Hepatocyte (in vitro differentiated cells and primary cell): ENCODE measurements around a stretch of chr6.

DNA sequence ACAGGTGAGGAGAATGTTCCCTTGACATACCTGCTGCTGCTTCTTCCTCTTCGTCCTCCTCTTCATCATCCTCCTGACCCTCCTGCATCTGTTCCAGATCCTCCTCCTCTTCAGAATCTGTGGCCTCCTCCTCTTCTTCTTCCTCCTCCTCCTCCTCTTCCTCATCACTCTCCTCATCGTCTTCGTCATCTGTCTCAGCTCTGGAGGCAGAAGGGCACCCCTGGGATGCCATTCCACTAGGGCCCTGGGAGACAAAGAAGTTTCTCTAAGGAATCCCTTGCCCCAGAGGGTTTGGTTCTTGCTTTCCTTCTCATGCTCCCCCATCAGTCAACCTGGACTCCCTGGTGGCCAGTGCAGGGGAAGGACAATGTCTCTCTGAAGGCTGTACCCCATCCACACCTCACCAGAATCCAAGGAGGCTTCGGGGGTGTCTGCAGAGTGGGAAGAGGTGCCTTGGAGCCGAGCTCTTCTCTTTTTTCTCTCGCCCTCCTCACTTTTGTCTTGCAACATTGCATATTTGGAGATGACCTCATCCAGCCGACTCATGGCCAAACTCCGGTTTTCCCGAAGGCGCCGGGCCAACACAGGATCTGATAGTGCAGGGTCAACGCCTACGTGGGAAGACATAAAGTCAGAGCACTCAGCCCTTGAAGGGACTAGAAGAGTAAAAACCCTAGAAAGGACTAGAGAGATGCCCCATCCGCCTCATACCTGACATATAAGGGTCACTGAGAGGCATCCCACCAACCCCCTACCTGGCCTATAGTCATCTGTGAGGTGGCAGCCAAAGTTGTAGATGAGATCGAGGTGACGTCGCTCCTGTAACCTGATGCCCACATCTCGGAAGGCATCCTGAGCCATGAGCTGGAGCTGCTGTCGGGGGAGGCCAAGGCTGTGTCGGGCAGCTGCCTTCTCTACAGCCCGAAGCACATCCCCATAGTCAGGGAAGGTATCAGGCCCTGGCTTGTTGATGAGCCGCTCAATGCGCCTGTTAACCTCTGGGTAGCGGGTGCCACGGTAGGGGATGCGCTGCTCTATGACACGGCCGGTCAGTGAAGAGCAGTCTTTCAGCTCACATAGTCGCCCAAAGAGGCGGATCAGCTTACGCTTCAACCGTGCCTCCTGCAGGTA, 2.4 kb downstream of the DAXX start:
- RAMPAGE, long total RNA = no peak
- RRBS = no CpG with 5 or more reads among the region's 32 CpGs

DNA sequence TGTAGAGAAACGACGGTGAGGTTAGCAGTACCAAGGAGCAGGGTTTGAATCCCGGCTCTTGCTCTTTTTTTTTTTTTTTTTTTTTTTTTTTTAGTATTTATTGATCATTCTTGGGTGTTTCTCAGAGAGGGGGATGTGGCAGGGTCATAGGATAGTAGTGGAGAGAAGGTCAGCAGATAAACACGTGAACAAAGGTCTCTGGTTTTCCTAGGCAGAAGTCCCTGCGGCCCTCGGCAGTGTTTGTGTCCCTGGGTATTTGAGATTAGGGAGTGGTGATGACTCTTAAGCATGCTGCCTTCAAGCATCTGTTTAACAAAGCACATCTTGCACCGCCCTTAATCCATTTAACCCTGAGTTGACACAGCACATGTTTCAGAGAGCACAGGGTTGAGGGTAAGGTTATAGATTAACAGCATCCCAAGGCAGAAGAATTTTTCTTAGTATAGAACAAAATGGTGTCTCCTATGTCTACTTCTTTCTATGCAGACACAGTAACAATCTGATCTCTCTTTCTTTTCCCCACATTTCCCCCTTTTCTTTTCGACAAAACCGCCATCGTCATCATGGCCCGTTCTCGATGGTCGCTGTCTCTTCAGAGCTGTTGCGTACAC, 28.3 kb upstream of the SMIM40 start:
- RAMPAGE, long total RNA = no peak
- RRBS = no CpG with 5 or more reads among the region's 14 CpGs

DNA sequence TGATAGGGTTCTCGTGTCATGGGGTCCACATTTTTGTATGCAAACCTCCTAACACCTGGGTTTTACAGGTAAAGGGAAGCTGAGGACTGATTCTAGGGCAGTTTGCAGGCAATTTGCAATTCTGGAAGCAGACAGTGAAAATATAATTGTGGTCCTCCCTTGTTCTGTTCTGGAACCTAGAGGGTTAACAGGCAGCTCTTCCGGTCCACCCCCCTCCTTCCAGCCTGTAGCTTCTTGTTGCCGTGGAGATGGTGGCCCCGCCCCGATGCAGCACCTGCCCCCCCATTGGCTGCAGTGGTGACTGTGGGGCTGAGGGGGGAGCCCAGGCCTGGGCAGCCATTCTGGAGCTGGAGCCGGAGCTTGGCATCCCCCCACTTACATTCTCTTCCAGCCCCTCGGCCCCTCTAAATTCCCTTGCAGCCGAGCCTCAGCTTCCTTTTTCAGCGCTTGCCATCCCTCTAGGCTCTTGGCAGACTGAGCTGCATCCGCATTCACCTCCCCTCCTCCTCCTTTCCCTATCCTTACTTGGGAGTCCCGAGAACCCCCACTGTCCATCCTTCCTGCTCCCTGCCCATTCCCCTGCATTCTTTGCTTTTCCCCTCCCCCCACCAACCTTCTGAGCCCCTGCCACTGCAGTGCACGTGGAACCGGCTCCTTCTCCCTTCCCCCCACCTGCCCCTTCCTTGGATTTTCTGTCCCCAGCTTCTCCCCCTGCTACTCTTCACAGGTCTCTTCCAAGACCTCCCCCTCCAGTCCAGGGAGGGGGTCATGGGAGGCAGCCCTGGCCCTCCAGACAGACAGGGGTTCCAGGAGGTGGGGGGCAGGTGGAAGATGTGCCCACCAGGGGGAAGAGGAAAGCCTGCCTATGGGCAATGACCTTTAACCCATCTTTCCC, 11.3 kb downstream of the SYNGAP1 start:
- RAMPAGE, long total RNA = no peak
- RRBS = no CpG with 5 or more reads among the region's 13 CpGs

DNA sequence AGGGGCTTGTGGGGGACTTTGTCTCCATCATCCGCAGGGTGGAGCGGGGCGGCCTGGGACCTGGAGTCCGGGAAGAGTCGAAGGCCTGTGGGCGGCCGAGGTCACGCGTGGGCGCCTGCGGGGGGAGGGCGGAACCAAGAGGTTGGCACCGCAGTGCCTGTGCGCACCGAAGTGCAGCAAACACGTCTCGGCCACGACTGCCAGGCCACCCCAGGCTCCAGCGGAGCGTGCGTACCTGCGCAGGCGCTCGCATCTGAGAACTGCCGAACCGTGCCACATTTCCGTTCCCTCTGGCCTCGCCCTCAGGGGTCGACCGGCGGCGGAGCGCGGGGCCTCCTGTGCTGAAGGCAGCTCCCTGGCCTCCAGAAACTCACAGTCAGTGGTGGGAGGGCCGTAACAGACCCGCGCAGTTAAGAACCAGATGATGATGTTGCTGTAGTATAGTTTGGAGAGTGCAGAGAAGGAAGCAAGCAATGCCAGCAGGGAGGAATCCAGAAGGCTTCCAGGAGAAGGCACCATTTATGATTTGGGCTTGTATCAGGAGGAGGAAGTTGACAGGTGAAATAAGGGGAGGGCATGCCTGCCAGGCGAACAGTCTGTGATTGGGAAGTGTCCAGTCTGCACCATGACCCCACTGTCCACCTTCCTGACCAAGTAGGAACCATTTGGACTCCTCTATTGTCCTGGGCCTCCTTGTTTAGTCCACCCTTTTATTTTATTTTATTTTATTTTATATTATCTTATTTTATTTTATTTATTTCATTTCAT, 13.2 kb upstream of the BAK1 start:
- RAMPAGE, long total RNA = no peak
- RRBS = no CpG with 5 or more reads among the region's 38 CpGs

- RAMPAGE, long total RNA = no peak
- RRBS = no CpG with 5 or more reads among the region's 26 CpGs
Measured at GRCh38 chr6:33668746-33669585, 42.5 kb downstream of the UQCC2 start.

- RAMPAGE, long total RNA = no peak
- RRBS = no CpG with 5 or more reads among the region's 23 CpGs
Measured at GRCh38 chr6:33696366-33697662, 14.7 kb downstream of the UQCC2 start.

GRCh38 chr6:33704613-33705007, 6.9 kb downstream of the UQCC2 start:
- RAMPAGE, long total RNA = no peak
- RRBS = no CpG with 5 or more reads among the region's 2 CpGs

DNA sequence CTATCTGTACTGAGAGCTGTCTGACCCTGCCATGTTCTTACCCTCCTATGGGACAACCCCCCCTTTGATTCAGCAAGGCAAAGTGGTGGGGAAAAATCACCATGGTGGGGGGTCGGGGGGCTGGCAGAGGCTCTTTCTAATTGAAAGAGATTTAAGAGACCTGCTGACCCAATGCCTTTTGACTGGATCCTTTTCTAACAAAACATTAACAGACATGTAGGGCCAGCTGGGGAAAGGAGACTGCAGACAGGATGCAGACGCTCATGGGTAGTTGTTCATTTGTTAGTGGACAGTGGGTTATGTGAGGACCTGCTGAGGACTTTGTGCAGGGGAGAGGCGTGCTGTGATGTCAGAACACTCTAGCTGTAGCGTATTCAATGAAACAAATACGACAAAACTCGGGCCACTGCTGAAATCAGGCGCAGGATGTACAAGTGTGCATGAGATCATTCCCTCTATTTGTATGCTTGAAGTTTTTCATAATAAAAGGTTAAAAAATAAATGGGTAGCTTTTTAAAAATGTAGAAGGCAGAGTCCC, 1.2 kb downstream of the IP6K3 start:
- RAMPAGE, long total RNA = no peak
- RRBS = no CpG with 5 or more reads among the region's 7 CpGs

DNA sequence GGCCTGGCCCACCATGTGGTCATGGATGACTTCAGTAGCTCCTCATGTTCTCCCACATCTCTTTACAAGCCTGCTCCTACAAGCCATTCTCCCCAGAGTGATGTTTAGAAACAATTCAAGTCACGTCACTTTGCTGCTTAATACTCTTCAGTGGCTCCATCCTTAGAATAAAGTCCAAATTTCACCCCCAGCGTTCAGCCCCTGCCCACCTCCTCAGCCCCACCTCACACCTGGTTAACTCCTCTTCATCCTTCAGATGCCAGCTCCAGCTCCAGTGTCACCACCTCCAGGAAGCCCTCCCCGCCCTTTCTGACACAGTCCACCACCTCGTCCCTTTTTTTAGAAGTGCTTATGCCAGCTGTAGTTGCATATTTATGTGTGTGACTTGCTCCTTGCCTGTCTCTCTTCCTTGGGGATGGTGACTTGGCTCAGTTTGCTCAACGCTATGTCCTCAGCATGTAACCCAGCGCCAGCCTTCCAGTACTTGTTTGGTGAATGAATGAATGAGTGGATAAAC, 3.5 kb upstream of the IP6K3 start:
- RAMPAGE, long total RNA = no peak
- RRBS = no CpG with 5 or more reads among the region's 6 CpGs

DNA sequence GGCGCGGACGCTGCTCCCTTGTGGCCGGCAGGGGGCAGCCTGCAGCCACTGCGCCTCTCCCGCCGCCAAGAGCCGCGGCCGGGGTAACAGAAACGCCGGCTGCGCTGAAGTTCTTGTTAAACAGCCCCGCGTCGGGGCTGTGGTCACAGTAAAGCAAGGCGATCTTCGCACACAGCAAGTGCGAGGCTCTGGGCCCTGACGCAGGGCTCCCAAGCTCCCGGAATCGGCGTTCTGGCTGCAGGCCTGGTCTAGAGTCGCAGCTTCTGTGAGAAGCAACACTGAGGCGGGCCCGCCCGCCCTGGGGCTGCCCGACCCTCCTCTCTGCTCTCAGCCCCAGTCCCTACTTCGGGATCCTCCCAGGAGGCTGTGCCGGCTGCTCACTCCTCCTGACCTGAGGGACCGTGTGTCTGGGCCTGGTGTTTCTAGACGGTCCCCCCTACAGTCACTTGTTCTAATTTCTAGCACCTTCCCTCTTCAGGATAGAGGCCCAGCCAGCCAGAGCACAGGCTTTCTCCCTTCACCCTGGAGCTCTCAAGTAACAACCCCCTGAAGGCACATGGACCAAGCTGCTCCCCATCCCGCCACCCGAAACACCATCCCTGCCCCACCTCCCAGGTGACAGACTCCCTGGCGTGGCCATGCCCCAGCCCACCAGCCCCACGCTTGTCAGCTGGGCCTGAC, 17.1 kb downstream of the LEMD2 start:
- RAMPAGE, long total RNA = no peak
- RRBS = 2% methylated on average over 10 of the region's 36 CpGs

- RAMPAGE, long total RNA = no peak
- RRBS = no CpG with 5 or more reads among the region's 23 CpGs
Measured at GRCh38 chr6:33779650-33780529, 9.0 kb downstream of the LEMD2 start.

- RAMPAGE, long total RNA = no peak
- RRBS = no CpG with 5 or more reads among the region's 5 CpGs
Measured at GRCh38 chr6:33782359-33782834, 6.5 kb downstream of the LEMD2 start.

DNA sequence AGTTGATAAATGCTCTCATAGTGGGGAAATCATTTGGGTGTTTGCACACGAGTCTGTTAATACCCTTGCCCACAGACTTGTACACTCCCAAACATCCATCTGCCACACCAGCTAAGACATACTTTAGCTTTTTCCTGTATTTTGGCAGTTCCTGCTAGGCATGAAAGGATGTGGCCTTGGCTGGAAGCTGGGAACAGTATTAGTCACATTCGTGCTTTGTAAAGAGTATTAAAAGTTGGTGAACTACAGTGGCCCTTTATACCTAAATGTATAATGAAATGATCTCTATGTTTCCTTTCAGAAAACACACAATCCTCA, 1.6 kb downstream of the LEMD2 start:
- RAMPAGE, long total RNA = no peak
- RRBS = no CpG with 5 or more reads among the region's 2 CpGs

DNA sequence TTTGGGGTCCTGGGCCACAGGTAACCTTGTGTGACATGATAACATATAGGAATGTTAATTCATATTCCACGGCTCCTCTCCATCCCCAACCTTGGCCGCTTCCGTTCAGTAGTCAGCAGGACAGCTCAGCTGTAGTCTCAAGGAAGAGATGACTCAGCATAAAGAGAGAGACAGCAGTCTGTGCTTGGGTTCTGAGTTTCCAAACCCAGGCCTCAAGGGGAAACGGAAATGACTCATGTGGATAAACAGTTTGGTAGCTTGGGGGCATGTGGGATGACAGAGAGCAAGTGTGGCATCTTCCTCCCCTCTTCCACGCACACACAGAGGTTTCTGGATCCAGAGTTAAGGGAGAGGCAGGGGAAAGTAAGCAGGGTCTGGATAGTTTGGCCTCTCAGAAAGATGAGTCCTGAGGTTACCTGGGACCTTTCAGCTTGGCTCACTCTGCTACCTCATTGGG, 36.3 kb upstream of the MLN start:
- RAMPAGE, long total RNA = no peak
- RRBS = no CpG with 5 or more reads among the region's 5 CpGs

DNA sequence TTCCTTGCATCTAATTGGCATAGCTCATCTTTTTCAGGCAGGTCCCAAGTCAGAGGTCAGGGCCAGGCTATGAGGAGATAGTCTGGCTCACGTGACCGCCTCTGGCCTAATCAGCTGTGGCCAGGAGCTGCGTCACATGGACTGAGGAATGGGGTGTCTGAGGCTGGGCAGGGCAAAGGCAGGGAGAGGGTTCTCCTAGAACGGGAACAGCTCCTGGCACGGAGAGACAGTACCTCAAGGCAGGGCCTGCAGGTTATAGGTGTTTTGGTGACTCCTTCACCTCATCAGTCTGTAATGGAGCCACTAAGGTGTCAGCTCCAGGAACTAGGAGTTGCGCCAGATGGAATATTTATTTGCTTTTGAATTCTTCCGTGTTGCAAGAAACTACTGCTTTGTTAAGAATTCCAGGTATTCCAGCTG, 36.7 kb upstream of the MLN start:
- RAMPAGE, long total RNA = no peak
- RRBS = no CpG with 5 or more reads among the region's 7 CpGs

- RAMPAGE, long total RNA = no peak
- RRBS = no CpG with 5 or more reads among the region's 15 CpGs
Measured at GRCh38 chr6:33988104-33988944, 157.6 kb downstream of the GRM4 start.

DNA sequence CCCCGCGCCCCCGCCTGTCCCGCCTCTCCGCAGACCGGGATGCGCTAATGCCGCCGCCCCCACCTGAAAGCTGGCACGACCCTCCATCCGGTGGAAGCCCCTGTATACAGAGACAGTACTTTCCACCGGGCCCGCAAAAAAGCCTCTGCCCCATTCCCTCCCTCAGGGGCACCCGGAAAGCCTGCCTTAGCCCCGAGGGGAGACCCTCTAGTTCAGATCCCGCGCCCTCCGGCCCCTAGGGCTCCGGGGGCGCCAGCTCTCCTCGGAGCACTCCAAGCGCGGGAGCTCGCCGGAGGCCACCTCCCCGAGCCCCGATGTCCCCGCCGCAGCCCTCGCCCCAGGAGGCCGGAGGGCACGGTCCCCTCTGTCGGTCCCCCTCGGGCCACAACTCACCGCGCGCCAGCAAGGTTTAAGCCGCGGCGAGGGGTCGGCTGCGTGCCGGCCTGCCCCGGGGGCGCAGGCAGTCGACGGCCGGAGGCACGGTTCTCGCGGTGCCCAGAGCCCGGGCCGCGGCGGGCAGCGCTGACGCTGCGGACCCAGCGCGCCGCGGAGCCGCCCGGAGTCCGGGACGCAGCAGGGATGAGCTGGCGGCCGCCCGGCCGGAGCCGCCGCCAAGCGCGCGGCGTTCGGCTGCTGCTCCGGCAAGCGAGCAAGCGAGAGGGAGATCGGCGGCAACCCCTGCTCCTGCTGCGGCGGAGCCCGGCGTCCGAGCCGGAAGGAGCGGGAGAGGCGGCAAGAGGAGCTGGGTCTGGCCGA, 1.0 kb downstream of the GRM4 start:
- RAMPAGE, long total RNA = no peak
- RRBS = 2% methylated on average over 73 of the region's 91 CpGs

DNA sequence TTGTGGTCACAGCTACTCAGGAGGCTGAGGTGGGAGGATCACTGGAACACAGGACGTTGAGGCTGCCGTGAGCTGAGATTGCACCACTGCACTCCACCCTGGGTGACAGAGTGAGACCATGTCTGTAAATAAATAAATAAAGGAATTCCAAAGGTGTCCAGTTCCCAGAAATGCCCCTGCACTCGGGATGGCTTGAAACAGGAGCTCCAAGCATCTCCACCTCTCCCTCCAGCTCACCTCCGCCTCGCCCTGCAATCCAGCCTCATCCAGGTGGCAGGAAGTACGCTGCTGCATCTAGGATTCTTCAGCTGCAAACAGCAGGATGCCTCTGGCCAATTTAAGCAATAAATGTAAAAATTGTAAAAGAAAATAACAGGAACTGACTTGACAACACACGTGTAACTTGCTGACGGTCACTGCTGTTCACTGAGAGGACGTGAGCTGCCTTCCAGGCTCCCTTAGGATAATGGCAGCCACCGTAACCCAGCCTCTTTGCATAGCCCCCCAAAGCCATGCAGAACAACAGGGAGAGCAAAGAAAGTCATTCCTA, 11.4 kb upstream of the GRM4 start:
- RAMPAGE, long total RNA = no peak
- RRBS = no CpG with 5 or more reads among the region's 10 CpGs

DNA sequence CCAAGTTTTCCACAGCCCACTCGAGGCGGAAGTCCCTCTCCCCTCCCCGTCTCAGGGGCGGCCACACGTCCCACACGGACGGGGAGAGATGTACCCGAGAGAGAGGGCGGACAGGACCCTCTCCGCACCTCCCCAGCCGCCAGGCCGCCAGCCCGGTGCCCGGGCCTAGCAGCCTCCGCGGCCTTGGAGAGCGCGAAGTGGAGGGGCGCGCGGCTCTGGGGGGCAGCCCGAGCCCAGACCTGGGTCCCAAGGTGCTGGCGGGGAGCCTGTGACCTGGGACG, 2.0 kb upstream of the HMGA1 start:
- RAMPAGE, long total RNA = no peak
- RRBS = no CpG with 5 or more reads among the region's 24 CpGs

GRCh38 chr6:34245417-34246258, 3.2 kb downstream of the SMIM29 start:
- RAMPAGE, long total RNA = no peak
- RRBS = no CpG with 5 or more reads among the region's 13 CpGs